Calu3 (cell line): ENCODE measurements around a stretch of chr1.

GRCh38 chr1:207836527-207837043 lies 74.3 kb downstream of the CD34 start:
- PRO-cap = no peak

GRCh38 chr1:207872762-207873621 lies 37.9 kb downstream of the CD34 start:
- PRO-cap = no peak

GRCh38 chr1:207890051-207891088 lies 20.6 kb downstream of the CD34 start:
- PRO-cap = unidirectional peak, plus-strand start at chr1:207890384; unidirectional peak, plus-strand start at chr1:207890477

GRCh38 chr1:207909615-207910110 lies 1.3 kb downstream of the CD34 start:
- PRO-cap = no peak

DNA sequence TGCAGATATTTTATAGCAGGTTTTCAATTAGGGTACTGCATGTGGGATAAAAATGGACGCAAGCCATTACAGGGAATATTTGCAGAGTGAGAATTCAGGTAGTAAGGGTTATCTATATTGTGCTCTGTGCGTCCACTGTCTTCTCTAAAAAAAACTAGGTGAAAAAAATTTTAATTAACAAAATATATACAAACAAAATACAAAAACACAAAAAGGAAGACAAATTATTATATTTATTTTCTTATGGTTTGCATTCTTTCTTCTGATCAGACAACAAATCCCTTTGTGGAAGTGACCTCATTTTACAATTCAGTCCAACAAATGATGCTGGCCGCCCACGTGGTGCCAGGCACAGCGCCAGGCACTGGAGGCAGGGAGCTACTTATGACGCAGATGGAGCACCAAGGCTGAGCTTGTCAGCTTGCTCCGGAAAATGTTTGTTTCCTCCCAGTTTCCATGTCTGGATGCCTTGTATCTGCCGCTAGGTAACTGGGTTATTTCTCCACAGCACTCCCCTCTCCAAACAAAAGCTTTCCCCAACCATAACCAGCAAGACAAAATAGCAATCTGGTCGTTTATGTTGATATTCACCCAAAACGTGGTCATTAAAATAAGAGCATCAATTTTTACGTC lies 30.7 kb upstream of the CD34 start:
- PRO-cap = no peak

DNA sequence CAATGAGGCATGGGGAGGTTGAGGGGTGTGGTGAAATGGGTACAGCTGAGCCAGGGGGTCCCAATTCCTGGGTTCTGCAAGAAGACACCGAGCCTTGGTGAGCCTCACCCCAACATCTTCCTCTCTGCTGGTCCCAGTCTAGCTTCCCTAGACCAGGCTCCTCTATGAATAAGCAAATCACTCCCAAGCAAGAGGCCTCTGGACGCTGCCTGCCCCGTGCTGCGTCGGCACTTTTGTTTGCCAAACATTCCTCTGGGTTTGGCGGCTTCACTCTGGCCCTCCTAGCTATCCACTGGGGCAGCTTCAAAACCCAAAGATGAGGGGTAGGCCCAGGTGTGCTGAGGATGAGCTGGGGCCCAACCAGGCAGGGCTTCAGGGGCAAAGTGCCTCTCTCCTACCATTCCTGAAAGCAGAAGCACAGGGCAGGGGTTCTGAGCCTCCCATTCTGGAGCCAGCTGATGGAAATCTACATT lies 137.1 kb upstream of the CD34 start:
- PRO-cap = no peak

DNA sequence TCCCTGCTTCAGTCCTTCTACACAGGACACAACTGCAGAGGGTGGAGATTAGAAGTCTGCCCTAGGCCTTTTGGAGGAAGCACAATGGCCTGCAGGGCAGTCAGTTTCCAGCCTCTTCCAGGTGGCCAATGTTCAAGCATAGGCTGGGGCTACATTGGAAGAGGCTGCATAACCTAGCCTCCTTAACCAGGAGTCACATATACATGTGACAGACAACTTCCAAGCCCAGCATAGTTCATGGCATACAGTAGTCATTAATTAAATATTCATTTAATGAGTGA lies 162.3 kb upstream of the CD34 start:
- PRO-cap = no peak

- PRO-cap = no peak
Observed at GRCh38 chr1:208158731-208159116, 85.5 kb downstream of the PLXNA2 start.

GRCh38 chr1:208181090-208181456 lies 63.1 kb downstream of the PLXNA2 start:
- PRO-cap = no peak

GRCh38 chr1:208222825-208223448 lies 21.2 kb downstream of the PLXNA2 start:
- PRO-cap = no peak

DNA sequence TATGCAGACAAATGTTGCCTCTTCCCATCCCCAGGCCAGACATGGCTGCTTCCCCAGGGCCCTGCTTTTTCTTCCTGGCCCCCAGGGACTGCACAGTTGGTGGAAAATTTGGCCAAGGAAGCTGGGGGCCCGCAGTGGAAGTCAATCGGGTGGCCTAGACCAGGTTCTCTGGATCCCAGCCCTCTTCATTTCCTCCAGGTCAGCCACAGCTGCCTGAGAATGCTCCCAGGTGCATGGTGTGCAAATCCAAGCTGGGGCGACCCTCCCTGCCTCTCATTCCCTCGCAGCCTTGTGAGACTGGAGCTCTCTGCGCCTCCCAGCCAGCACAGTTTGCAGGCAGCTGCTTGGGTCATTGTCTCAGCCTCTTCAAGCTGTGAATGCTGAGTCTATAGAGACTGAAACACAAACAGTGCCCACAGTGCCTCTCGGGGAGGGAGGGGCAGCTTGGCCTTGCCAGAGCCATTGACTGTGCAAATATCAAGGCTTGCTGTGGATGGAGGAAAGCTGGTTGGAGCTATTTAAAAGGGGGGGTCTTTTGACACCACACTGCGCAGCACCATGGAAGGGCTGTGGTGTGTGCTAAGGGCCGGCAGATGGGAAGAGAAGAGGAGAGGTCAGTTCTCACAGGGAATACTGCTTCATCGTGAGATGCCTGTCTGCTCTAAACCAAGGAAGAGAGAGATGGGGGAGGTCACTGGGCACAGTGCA lies 10.7 kb downstream of the PLXNA2 start:
- PRO-cap = no peak

GRCh38 chr1:208240488-208241029 lies 3.6 kb downstream of the PLXNA2 start:
- PRO-cap = no peak

DNA sequence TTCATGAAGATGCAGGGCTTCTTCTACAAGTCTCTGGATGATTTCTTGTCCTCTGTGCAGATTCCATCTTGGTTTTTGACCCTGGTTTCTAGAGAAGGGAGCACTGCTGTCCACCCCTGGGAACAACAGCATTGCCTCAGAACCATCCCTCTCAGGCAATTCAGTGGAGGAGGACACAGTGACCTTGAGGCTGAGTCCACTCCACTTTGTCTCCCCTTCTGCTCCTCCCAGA lies 11.7 kb upstream of the PLXNA2 start:
- PRO-cap = no peak

DNA sequence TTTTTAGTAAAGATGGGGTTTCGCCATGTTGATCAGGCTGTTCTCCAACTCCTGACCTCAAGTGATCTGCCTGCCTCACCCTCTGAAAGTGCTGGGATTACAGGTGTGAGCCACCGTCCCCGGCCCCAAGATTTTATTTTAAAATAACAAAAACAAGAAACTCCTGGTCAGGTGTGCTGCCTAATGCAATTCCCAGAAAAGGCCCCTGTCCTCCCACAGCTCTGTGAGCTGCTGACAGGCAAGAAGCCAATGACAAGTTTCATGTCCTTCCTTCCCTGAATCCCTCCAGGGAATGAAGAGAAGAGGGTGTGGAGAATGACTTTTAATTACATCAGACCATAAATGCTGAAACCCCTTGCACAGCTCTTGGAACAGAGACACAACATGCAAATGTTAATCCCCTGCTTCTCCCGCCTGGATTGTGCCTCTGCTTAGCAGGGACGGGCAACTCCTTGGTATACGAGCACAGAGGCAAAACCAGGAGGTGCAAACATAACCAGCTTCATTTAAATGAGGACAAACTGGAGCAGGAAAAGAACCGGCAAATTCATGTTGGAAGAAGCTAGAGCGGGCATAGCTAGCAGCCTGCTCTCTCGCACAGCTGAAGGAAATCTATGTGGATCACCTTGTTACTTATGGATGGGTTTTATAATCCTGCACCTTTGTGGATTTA lies 228.1 kb upstream of the CAMK1G start:
- PRO-cap = no peak

- PRO-cap = no peak
Observed at GRCh38 chr1:209369207-209369644, 214.3 kb upstream of the CAMK1G start.

- PRO-cap = no peak
Observed at GRCh38 chr1:209614809-209615606, 31.5 kb downstream of the CAMK1G start.

DNA sequence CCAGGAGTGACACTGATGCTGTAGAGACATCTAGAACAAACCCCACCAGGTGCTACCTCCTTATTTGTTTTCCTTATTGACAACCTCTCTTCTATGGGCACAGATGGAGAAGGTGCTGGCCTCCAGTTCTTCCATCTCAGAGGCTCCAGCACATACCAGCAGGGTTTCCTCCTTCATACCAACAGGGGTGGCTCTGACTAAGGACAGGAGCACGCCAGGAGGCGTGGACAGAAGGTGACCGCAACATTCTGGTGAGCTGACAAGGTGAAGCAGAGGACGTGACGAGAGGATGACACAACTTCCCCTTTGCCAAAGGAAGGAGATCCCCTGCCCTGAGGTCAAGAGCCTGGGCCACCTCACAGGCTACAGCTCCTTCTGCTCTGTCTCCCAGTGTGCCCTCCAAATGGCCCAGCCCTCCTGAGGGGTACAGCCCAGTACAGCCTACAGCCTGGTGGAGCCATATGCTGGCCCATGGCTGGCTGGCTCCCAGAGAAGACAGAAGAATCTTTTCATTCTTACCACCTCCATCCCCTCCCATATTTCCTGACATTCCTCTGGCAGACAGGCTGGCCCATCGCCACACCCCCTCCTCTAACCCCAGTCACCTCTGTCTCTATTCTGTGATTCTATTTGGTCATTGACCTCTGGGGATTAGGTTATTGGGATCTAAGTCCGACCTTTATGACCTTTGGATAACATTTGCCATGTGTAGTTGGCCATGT lies 5.0 kb upstream of the LAMB3 start:
- PRO-cap = no peak

DNA sequence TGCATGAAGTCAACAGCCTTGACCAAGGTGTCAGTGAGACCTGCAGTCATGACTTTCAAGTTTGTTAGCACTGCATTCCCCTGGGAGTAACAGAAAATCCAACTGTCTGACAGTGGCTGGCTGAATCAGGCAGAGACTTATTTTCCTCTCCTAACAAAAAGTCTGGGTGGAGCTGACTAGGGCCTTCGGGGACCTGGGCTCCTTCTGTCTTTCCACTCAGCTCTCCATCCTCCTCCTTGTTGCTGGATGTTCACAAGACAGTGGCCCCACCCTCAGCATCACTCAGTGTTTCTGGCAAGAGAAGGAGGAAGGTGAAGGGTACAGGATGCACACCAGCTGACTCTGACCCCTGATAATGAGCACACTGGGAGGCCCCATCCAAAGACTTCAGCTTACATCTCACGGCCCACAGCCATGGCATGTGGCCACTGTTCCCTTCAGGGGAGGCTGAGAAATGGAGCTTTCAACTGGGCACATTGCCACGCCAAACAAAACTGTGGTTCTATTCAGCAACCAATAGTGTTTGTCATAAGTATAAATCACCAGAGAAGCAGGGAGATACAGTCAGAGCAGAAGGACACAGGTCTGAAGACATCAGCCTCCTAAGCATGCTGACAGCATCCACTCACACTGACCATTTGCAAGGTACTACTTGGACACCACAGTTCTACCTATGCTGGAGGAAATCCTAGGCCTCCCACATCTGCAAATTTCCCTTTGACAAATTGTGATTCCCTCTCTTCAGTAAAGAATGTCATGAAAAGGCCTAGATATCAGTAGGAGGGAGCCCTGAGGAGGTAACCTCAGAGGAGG lies 12.8 kb upstream of the TRAF3IP3 start:
- PRO-cap = no peak

DNA sequence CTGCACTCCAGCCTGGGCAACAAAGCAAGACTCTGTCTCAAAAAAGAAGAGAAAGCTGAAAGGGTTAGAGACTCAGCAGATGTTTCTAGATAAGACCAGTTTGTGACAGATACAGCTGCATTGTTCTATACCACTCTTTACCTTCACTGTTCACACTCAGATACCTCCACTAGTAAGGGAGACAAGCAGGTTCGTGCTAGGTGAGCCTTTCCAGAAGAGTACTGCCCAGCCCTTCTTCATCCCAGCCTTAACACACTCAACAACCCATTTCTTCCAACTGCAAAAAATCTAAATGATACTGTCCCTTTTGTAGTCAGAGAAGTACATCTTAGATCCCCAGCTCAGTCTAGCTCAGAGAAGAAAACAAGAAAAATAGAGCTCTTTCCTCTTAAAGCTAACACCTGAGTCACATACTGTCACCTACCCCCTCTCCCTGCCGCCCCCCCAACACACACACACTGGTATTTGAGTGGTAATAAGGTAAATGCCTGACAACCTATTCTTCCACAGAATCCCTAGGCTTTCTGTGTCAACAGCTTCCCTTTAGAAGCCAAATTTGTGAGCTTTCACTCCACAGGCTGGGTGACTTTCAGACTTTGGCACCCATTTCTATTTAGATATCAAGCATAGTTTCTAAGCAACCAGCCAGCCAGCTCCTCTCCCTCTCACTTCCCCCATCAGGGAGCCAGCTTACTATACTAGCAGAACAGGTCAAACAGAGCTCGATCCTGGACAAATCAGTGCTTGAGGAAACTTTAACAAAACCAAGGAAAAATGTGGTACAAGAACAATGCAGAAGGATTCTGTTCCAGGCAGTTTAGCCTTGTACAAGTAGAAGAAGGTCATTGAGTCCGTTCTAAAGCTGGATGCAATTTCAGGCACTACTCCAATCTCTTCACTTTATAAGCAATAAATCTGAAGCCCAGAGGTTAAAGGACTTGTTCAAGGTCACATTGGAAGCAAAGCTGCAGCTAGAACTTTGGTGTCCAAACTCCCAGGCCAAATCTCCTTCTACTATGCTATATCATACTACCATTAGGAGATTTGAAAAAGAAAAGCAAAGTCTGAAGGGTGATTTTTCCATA lies 3.2 kb upstream of the C1orf74 start:
- PRO-cap = no peak

DNA sequence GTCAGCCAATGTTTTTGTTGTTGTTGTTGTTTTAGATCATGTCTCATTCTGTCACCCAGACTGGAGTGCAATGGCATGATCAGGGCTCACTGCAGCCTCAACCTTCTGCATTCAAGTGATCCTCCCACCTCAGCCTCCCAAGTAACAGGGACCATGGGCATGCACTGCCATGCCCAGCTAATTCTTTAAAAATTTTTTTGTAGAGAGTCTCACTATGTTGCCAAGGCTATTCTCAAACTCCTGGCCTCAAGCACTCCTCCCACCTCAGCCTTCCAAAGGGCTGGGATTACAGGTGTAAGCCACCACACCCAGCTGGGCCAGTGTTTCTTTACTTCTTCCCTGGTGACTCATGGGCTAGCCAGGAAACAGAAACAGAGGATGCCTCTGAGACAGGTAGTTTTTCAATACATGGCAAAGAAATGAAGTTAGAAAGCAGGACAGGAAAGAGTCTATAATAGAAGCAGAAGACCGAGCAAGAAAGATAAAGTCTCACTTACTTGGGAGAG lies 7.5 kb upstream of the C1orf74 start:
- PRO-cap = no peak